ENCODE data around the gene ENO2.

DNA sequence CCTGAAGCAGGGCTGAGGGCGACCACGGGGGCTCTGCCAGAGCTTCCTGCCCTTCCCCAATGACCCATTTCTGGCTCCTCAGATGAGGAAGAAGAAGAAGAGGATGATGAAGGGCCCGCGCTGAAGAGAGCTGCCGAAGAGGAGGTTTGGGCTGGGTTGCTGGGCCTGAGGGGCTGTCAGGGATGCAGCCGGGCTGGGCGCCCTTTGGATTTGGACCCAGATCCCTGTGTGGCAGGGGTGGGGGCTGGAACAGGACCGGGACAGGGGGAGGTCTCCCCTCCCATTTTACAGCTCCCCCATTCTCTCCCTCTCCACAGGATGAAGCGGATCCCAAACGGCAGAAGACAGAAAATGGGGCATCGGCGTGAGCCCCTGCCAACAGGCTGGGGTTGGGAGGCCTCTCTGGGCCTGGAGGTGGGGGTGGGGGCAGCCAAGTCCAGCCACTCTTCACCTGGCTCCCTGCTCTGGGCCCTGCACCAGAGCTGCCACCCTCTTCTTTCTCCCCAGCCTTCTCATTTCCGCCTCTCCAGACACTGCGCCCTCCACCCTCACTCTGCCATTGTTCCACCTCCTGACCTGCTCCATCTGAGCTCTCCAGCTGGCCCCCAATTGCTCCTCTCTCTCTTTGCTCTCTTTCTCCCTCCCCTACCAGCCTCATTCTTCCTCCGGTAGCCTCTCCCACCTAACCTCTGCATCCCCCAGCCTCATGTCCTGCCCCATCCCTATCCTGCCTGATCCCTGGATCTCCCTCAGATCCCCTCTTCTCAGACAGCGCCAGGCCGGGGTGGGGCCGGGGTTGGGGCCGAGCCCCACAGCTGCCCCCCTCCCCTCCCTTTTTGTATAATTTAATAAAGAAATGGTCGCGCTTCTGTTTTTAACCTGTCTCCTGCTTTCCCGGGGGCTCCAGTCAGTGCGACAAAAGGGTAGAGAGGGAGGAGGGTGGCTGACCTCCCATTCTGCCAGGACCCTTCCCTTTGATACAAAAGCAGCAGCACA is 1.9 kb upstream of the LAG3 start:
- RAMPAGE, long total RNA = no peak
- RRBS = 94% methylated on average over 3 of the region's 23 CpGs
PRO-cap:
- standard = no peak
- CoPRO, capped RNA only, 2 experiments = no peak in any of the 2 experiments
- CoPRO, capped and uncapped RNA, 2 experiments = no peak in any of the 2 experiments
- CoPRO, uncapped RNA only, 2 experiments = peak in 1 of 2 experiments; most common plus-strand start position 554 of the sequence (in 1)
CAGE:
- cytosol, long polyA plus RNA = no peak
- long polyA plus RNA = start-site peak on the minus strand centred at position 605 of the sequence, 79 bp wide, 12 and 29 reads in 2 replicates
- nucleolus, long total RNA = no peak
- nucleus, long polyA plus RNA = no peak

- RAMPAGE, long total RNA = no peak
- RRBS = no CpG with 5 or more reads among the region's 13 CpGs
PRO-cap:
- standard = bidirectional peak, plus-strand start at chr12:6843711, minus-strand start at chr12:6843640
- CoPRO, capped RNA only, 2 experiments = peak in 1 of 2 experiments; most common plus-strand start chr12:6843664 (in 1); most common minus-strand start chr12:6843619 (in 1)
- CoPRO, capped and uncapped RNA, 2 experiments = no peak in any of the 2 experiments
- CoPRO, uncapped RNA only, 2 experiments = peak in 2 of 2 experiments; most common plus-strand start chr12:6843720 (in 1); most common minus-strand start chr12:6843669 (in 1)
CAGE:
- cytosol, long polyA plus RNA = no peak
- long polyA plus RNA = no peak
- nucleolus, long total RNA = no peak
- nucleus, long polyA plus RNA = no peak
Measured at GRCh38 chr12:6843314-6843930, 2.7 kb downstream of the GNB3 start.

- RAMPAGE, long total RNA = no peak
- RRBS = no CpG with 5 or more reads among the region's 6 CpGs
PRO-cap:
- standard = no peak
- CoPRO, capped RNA only, 2 experiments = no peak in any of the 2 experiments
- CoPRO, capped and uncapped RNA, 2 experiments = peak in 1 of 2 experiments; most common plus-strand start chr12:6870460 (in 1)
- CoPRO, uncapped RNA only, 2 experiments = peak in 2 of 2 experiments; most common plus-strand start chr12:6870402 (in 1); most common minus-strand start chr12:6870524 (in 1)
CAGE:
- cytosol, long polyA plus RNA = no peak
- long polyA plus RNA = no peak
- nucleolus, long total RNA = no peak
- nucleus, long polyA plus RNA = no peak
Measured at GRCh38 chr12:6870196-6870945, 2.7 kb downstream of the SPSB2 start.

- RAMPAGE, long total RNA = no peak
- RRBS = no CpG with 5 or more reads among the region's 38 CpGs
PRO-cap:
- standard = bidirectional peak, plus-strand start at chr12:6872554, minus-strand start at chr12:6872450
- CoPRO, capped RNA only, 2 experiments = peak in 2 of 2 experiments; most common plus-strand start chr12:6872468 (in 1); most common minus-strand start chr12:6872450 (in 2)
- CoPRO, capped and uncapped RNA, 2 experiments = peak in 2 of 2 experiments; most common plus-strand start chr12:6872492 (in 1); most common minus-strand start chr12:6872232 (in 1)
- CoPRO, uncapped RNA only, 2 experiments = peak in 2 of 2 experiments; most common plus-strand start chr12:6872081 (in 2); most common minus-strand start chr12:6872450 (in 1)
CAGE:
- cytosol, long polyA plus RNA = no peak
- long polyA plus RNA = no peak
- nucleolus, long total RNA = no peak
- nucleus, long polyA plus RNA = no peak
Measured at GRCh38 chr12:6871935-6873018, 826 bp downstream of the SPSB2 start.

GRCh38 chr12:6914157-6915023 is at the start of gene ENO2:
Gene ENO2, plus strand, starts transcription at chr12:6914580.
- RAMPAGE, long total RNA = no peak
- RRBS = 56% methylated on average over 13 of the region's 75 CpGs
PRO-cap:
- standard = bidirectional peak, plus-strand start at chr12:6914583, minus-strand start at chr12:6914494
- CoPRO, capped RNA only, 2 experiments = peak in 2 of 2 experiments; most common plus-strand start chr12:6914583 (in 2); most common minus-strand start chr12:6914486 (in 1)
- CoPRO, capped and uncapped RNA, 2 experiments = no peak in any of the 2 experiments
- CoPRO, uncapped RNA only, 2 experiments = no peak in any of the 2 experiments
CAGE:
- cytosol, long polyA plus RNA = no peak
- long polyA plus RNA = no peak
- nucleolus, long total RNA = no peak
- nucleus, long polyA plus RNA = no peak

DNA sequence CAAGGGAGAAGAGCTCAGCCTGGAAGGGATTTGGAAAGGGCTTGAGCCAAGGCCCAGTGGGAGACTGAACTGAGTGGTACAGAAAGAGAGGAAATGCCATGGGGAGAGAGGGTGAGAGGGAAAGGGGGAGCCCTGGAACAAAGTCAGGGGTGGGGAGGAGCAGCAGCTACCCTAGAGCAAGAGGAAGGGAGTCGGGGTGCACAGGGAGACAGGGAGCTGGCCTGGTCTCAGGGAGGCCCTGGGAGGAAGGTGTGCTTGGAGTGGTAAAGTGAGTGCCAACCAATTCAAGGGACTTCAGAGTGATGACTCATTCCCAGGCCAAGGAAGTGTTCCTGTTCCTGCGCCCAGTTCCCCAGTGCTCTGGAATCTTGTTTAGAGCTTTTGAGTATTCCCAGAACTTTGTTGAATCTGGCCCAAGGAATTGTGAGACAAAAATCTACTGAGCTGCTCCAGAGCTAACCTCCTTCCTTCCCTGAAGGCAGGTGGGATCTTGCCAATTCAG is 2.4 kb upstream of the ATN1 start:
- RAMPAGE, long total RNA = no peak
- RRBS = no CpG with 5 or more reads among the region's 2 CpGs
PRO-cap:
- standard = no peak
- CoPRO, capped RNA only, 2 experiments = no peak in any of the 2 experiments
- CoPRO, capped and uncapped RNA, 2 experiments = no peak in any of the 2 experiments
- CoPRO, uncapped RNA only, 2 experiments = no peak in any of the 2 experiments
CAGE:
- cytosol, long polyA plus RNA = no peak
- long polyA plus RNA = no peak
- nucleolus, long total RNA = no peak
- nucleus, long polyA plus RNA = no peak

DNA sequence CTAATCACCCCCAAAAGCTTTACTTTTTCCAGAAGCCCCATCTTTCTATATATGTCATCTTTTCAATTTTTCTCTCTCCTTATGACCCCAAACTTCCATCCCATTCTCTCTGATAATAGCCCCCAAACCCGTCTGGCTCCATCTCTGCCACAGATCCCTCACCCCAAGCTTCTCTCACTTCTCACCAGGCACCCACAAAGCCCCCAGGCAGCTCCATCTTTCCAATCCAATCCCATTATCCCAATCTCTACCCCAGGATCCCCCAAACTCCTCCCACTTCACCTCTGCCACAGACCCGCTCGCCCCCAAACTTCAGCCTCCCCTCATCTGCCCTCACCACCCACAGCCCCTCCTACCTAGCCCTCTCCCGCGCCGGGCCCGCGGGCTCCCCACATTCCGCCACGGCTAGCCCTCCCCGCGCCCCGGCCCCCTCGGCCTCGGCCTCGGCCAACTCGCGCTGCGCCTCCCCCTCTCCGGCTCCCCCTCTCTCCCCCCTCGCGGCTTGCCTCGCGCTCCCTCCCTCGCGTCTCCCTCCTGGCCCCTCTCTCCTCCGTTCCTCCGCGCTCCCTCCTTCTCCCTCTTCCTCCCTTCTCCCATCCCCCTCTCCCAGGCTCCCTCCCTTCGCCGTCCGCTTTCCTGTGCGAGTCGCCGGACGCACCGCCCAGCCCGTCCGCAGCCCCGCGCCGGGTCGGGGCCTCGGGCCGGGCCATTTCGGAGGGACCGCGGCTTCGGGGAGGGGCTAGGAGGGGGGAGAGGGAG is 409 bp upstream of the ATN1 start:
- RAMPAGE, long total RNA = no peak
- RRBS = 3% methylated on average over 28 of the region's 49 CpGs
PRO-cap:
- standard = bidirectional peak, plus-strand start at position 392 of the sequence, minus-strand start at position 445 of the sequence; bidirectional peak, plus-strand start outside the sequence, minus-strand start at position 593 of the sequence
- CoPRO, capped RNA only, 2 experiments = peak in 2 of 2 experiments; most common plus-strand start position 631 of the sequence (in 2); most common minus-strand start position 433 of the sequence (in 1)
- CoPRO, capped and uncapped RNA, 2 experiments = peak in 2 of 2 experiments; most common plus-strand start position 621 of the sequence (in 1); most common minus-strand start position 347 of the sequence (in 1)
- CoPRO, uncapped RNA only, 2 experiments = no peak in any of the 2 experiments
CAGE:
- cytosol, long polyA plus RNA = no peak
- long polyA plus RNA = no peak
- nucleolus, long total RNA = no peak
- nucleus, long polyA plus RNA = no peak

- RAMPAGE, long total RNA = no peak
- RRBS = no CpG with 5 or more reads among the region's 12 CpGs
PRO-cap:
- standard = no peak
- CoPRO, capped RNA only, 2 experiments = no peak in any of the 2 experiments
- CoPRO, capped and uncapped RNA, 2 experiments = no peak in any of the 2 experiments
- CoPRO, uncapped RNA only, 2 experiments = no peak in any of the 2 experiments
CAGE:
- cytosol, long polyA plus RNA = no peak
- long polyA plus RNA = no peak
- nucleolus, long total RNA = no peak
- nucleus, long polyA plus RNA = no peak
Measured at GRCh38 chr12:6935346-6936015, 7.7 kb downstream of the ATN1 start.

GRCh38 chr12:6948915-6949178 is 2.3 kb upstream of the PTPN6 start:
- RAMPAGE, long total RNA = no peak
- RRBS = no CpG with 5 or more reads among the region's 5 CpGs
PRO-cap:
- standard = no peak
- CoPRO, capped RNA only, 2 experiments = no peak in any of the 2 experiments
- CoPRO, capped and uncapped RNA, 2 experiments = no peak in any of the 2 experiments
- CoPRO, uncapped RNA only, 2 experiments = no peak in any of the 2 experiments
CAGE:
- cytosol, long polyA plus RNA = no peak
- long polyA plus RNA = no peak
- nucleolus, long total RNA = no peak
- nucleus, long polyA plus RNA = no peak

- RAMPAGE, long total RNA = no peak
- RRBS = 88% methylated on average over 2 of the region's 22 CpGs
PRO-cap:
- standard = no peak
- CoPRO, capped RNA only, 2 experiments = no peak in any of the 2 experiments
- CoPRO, capped and uncapped RNA, 2 experiments = no peak in any of the 2 experiments
- CoPRO, uncapped RNA only, 2 experiments = no peak in any of the 2 experiments
CAGE:
- cytosol, long polyA plus RNA = no peak
- long polyA plus RNA = no peak
- nucleolus, long total RNA = no peak
- nucleus, long polyA plus RNA = no peak
Measured at GRCh38 chr12:6951870-6952619, 889 bp downstream of the PTPN6 start.

- RAMPAGE, long total RNA = no peak
- RRBS = 96% methylated on average over 5 of the region's 27 CpGs
PRO-cap:
- standard = no peak
- CoPRO, capped RNA only, 2 experiments = no peak in any of the 2 experiments
- CoPRO, capped and uncapped RNA, 2 experiments = no peak in any of the 2 experiments
- CoPRO, uncapped RNA only, 2 experiments = no peak in any of the 2 experiments
CAGE:
- cytosol, long polyA plus RNA = no peak
- long polyA plus RNA = no peak
- nucleolus, long total RNA = no peak
- nucleus, long polyA plus RNA = no peak
Measured at GRCh38 chr12:6959855-6960617, 8.9 kb downstream of the PTPN6 start.

- RAMPAGE, long total RNA = no peak
- RRBS = no CpG with 5 or more reads among the region's 15 CpGs
PRO-cap:
- standard = no peak
- CoPRO, capped RNA only, 2 experiments = no peak in any of the 2 experiments
- CoPRO, capped and uncapped RNA, 2 experiments = no peak in any of the 2 experiments
- CoPRO, uncapped RNA only, 2 experiments = no peak in any of the 2 experiments
CAGE:
- cytosol, long polyA plus RNA = no peak
- long polyA plus RNA = no peak
- nucleolus, long total RNA = no peak
- nucleus, long polyA plus RNA = no peak
Measured at GRCh38 chr12:7069762-7070628, 9.5 kb downstream of the C1S start.

- RAMPAGE, long total RNA = no peak
- RRBS = no CpG with 5 or more reads among the region's 2 CpGs
PRO-cap:
- standard = no peak
- CoPRO, capped RNA only, 2 experiments = no peak in any of the 2 experiments
- CoPRO, capped and uncapped RNA, 2 experiments = no peak in any of the 2 experiments
- CoPRO, uncapped RNA only, 2 experiments = no peak in any of the 2 experiments
CAGE:
- cytosol, long polyA plus RNA = no peak
- long polyA plus RNA = no peak
- nucleolus, long total RNA = no peak
- nucleus, long polyA plus RNA = no peak
Measured at GRCh38 chr12:7107489-7107882, 1.5 kb downstream of the C1RL start.

DNA sequence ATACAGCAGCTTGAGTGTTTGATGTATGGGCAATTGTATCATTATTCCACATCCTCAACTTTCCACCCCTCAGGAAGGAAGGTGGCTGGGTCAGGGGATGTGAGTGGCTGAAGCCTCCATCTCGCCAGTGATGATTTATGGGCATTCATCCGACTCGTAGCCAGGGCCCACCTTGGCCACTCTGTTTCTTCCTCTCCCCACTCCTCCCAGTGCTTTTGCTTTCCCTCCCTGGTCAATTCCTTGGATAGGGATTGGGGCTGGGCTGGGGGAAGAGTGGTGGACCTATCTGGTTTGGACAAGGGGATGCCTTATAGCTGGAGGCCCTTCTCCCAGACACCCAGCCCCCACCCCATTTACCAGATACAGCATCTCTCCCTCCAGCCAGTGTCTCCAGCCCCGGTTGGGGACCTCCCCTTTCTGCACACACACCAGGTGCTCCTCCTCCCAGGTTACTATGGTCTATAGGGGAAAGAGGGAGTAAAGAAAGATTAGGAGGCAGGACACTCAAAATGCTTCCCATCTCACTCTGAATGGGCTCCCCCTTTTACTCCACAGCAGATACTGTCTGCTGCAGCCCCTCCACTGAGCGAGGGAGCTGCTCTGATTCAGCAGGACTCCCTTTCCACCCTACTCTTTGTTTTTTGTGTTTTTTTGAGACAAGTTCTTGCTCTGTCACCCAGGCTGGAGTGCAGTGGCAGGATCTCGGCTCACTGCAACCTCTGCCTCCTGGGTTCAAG is 4.2 kb downstream of the RBP5 start:
- RAMPAGE, long total RNA = no peak
- RRBS = no CpG with 5 or more reads among the region's 6 CpGs
PRO-cap:
- standard = no peak
- CoPRO, capped RNA only, 2 experiments = no peak in any of the 2 experiments
- CoPRO, capped and uncapped RNA, 2 experiments = no peak in any of the 2 experiments
- CoPRO, uncapped RNA only, 2 experiments = no peak in any of the 2 experiments
CAGE:
- cytosol, long polyA plus RNA = no peak
- long polyA plus RNA = no peak
- nucleolus, long total RNA = no peak
- nucleus, long polyA plus RNA = no peak

- RAMPAGE, long total RNA = no peak
- RRBS = no CpG with 5 or more reads among the region's 17 CpGs
PRO-cap:
- standard = bidirectional peak, plus-strand start at chr12:7128242, minus-strand start at chr12:7128148; bidirectional peak, plus-strand start at chr12:7128304, minus-strand start at chr12:7128301
- CoPRO, capped RNA only, 2 experiments = no peak in any of the 2 experiments
- CoPRO, capped and uncapped RNA, 2 experiments = no peak in any of the 2 experiments
- CoPRO, uncapped RNA only, 2 experiments = no peak in any of the 2 experiments
CAGE:
- cytosol, long polyA plus RNA = no peak
- long polyA plus RNA = no peak
- nucleolus, long total RNA = no peak
- nucleus, long polyA plus RNA = no peak
Measured at GRCh38 chr12:7127412-7128559, 903 bp downstream of the RBP5 start.

GRCh38 chr12:7439370-7440581 is 4.2 kb downstream of the CD163L1 start:
- RAMPAGE, long total RNA = start-site peak on the minus strand at chr12:7439833-7439861, 40 and 24 reads in 2 replicates; start-site peak on the minus strand at chr12:7440012-7440078, 131 and 85 reads in 2 replicates
- RRBS = under 1% methylated on average over 13 of the region's 87 CpGs
PRO-cap:
- standard = bidirectional peak, plus-strand start at chr12:7440163, minus-strand start at chr12:7440019; bidirectional peak, plus-strand start at chr12:7440378, minus-strand start at chr12:7440373
- CoPRO, capped RNA only, 2 experiments = peak in 2 of 2 experiments; most common plus-strand start chr12:7439926 (in 2); most common minus-strand start chr12:7440013 (in 2)
- CoPRO, capped and uncapped RNA, 2 experiments = peak in 1 of 2 experiments; most common plus-strand start chr12:7439926 (in 1); most common minus-strand start chr12:7439775 (in 1)
- CoPRO, uncapped RNA only, 2 experiments = no peak in any of the 2 experiments
CAGE:
- cytosol, long polyA plus RNA = no peak
- long polyA plus RNA = no peak
- nucleolus, long total RNA = no peak
- nucleus, long polyA plus RNA = no peak

DNA sequence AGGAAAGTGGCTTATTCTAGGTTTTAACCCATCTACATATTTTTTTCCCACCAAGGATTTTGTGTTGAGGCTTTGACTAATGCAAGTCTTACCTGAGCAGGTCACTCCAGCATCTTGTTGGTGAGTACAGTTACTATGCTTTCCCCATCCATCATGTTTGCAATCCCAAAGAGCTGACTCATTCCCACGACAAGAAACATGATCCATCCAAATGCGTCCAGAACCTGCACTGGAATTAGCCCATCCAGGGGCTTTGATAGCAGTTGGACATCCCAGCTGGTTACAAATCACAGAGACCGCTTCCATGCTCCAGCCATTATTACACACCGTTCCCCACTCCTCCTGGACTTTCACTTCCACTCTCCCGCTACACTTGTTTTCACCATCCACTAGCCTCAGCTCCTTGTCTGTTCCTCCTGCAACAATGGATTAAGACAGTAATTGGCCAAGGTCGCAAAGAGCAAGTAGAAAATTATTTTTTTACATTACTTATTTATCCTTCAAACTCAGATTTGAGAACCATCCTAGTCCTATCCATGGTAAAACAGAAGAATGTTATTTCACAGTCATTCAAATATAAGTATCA is 2.4 kb downstream of the CD163 start:
- RAMPAGE, long total RNA = no peak
- RRBS = no CpG with 5 or more reads among the region's 6 CpGs
PRO-cap:
- standard = no peak
- CoPRO, capped RNA only, 2 experiments = no peak in any of the 2 experiments
- CoPRO, capped and uncapped RNA, 2 experiments = no peak in any of the 2 experiments
- CoPRO, uncapped RNA only, 2 experiments = no peak in any of the 2 experiments
CAGE:
- cytosol, long polyA plus RNA = no peak
- long polyA plus RNA = no peak
- nucleolus, long total RNA = no peak
- nucleus, long polyA plus RNA = no peak

Measured in K562 (cell line).